Hematopoietic multipotent progenitor cell (in vitro differentiated cells): ENCODE measurements around the gene TMEM52B.

- CAGE, long polyA plus RNA: no peak
Observed at GRCh38 chr12:8658452-8658806, 4.2 kb downstream of the MFAP5 start.

GRCh38 chr12:8696775-8697011, 1.1 kb upstream of the RIMKLB start:
- CAGE, long polyA plus RNA: no peak

DNA sequence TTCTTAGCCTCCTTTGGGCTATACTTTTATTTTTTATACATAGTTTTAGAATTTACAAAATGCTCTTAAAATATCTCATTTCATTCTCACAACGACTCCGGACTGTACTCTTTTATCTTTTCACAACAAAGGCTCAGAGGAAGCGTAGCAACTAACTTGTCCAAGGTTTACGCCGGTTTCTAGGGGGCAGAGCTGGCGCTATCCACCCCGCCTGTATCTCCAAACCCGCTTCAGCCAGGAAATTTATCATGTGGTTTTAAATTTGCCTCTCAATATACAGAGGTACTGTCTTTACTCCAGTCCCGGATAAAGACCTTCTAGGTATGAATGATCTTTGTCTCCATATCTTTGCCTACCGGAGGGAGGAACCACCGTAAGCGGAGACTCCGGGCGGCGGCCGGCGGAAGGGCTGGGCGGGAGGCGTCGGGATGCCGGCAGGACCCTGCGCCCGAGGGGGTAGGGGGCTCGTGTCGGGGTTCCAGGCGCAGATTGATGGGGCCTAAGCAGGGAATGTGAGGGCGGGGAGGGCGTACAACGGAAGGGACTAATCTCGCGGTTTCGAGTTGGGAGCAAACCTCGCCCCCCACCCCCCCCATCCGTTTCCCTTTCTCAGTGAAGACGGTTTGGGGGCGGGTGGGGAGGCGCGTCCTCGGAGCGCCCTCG, 648 bp upstream of the RIMKLB start:
- CAGE, long polyA plus RNA: no peak

GRCh38 chr12:8926882-8927660, 12.8 kb downstream of the PHC1 start:
- CAGE, long polyA plus RNA: start-site peak on the plus strand at chr12:8926900-8927388, 17 reads

DNA sequence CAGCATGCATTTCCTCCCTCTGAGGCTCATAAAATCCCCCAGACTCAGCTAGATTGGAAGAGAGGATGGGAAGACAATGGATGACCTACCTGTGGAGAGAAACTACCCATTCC, 50.1 kb downstream of the A2M start:
- CAGE, long polyA plus RNA: no peak

GRCh38 chr12:9103330-9104229, 12.1 kb downstream of the A2M start:
- CAGE, long polyA plus RNA: no peak

- CAGE, long polyA plus RNA: no peak
Observed at GRCh38 chr12:9113123-9113775, 2.5 kb downstream of the A2M start.

- CAGE, long polyA plus RNA: no peak
Observed at GRCh38 chr12:9117268-9117792, 1.6 kb upstream of the A2M start.

DNA sequence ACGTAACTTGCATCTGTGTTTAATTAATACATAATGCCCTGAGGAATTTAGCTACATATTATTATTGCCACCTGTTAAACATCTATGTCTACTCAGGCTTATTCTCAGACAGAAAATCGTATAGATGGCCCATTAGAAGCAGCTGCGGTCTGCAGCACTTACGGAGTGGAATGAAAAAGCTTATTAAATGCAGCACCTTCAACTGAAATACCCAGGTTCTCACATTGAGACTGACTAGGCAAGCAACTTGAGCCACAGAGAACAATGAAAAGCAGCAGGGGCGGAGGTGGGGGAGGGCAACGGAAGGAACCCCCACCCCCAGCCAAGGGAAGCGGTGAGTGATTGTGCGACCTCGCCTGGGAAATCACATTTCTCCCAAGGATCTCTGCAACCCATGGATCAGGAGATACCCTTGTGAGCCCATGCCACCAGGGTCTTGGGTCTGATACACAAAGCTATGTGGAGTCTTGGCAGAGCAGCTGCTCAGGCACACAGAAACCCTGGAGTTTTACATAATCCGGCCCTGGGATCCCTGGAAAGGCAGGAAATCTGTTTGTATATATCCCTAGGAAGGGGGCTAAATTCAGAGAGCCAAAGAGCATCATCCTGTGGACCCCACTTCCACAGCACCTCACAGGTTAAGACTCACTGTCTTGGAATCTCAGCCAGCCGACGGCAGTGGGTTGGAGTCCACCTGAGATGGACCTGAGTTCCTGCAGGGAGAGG, 38.1 kb downstream of the PZP start:
- CAGE, long polyA plus RNA: no peak

GRCh38 chr12:9239810-9240780, 31.9 kb upstream of the PZP start:
- CAGE, long polyA plus RNA: no peak

DNA sequence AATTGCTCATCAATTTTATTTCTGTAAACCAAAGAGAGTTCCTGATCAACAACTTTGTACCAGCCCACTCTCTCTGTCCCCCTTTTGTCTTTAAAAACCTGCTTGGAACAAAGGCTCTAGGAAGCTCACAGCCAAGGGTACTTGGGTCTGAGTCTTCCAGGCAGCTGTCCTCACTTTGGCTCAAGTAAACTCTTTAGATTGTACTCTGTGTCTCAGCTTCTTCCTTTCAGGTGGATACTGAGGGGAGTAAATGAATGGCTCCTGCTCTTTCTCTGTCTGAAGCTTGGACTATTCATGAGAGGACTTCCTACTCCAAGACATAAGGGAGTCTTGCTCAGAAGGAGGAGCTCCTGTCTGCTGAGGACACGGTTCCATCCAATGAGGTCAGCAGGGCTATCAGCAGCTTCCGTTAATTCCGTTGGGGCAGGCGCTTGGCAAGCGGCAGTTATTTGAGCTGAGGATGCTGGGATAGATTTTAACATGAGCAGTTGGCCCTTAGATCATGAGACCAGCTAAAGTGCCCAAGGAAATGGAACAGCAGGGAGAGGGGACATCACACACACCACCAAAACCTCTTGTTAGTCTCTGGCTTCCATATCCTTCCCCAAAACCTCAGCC, 138.5 kb upstream of the PZP start:
- CAGE, long polyA plus RNA: no peak

GRCh38 chr12:9447297-9447728, 160.4 kb downstream of the KLRB1 start:
- CAGE, long polyA plus RNA: no peak

GRCh38 chr12:9567106-9567640, 40.5 kb downstream of the KLRB1 start:
- CAGE, long polyA plus RNA: no peak

DNA sequence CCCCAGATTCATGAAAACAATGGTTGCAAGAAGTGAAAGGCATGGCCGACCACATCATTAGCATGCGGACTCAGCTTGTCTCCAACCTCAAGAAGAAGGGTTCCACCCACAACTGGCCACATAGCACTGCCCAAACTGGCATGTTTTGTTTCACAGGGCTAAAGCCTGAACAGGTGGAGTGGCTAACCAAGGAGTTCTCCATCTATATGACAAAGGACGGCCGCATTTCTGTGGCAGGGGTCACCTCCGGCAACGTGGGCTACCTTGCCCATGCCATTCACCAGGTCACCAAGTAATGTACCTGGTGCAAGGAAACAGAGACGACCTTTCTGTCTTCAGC, 26.8 kb upstream of the CLEC2D start:
- CAGE, long polyA plus RNA: no peak

- CAGE, long polyA plus RNA: no peak
Observed at GRCh38 chr12:9731286-9731787, 29.4 kb downstream of the CD69 start.

GRCh38 chr12:9773239-9774067, 12.8 kb upstream of the CD69 start:
- CAGE, long polyA plus RNA: no peak

GRCh38 chr12:9854165-9854875, 14.8 kb downstream of the CLEC2B start:
- CAGE, long polyA plus RNA: no peak

DNA sequence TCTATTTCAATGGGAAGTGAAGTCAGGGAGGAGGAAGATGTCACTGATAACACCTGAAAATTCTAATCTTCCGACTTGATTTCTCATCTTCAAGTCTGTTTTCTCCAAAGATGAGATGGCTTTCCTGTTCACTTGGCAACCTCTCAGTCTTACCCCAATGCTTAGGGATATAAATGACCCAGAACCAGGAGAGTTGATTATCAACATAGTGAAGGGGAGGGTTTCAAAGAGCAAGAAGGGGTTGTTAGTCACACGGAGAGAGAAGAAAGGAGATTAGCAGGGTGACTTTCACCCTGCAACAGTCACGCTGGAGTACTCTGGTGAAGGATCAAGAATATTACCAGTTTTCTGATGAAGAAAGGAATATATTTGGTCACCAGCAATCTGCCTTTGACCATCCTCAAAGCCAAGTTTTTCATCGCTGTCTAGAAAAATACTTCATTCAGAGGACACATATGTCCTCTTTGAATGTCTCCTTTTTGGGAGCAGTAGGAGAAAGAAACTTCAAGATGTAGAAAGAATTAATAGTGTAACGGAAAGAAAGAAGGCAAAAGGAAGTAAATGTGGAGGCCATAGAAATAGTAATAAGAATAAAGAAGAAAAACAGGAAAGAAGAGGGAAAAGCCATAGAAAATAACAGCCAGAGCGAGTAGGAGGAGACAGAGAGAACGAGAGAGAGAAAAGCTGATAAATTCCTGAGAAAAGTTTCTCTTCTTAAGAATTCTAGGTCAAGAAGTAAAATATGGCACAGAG, at the start of gene TMEM52B:
TSS of gene TMEM52B (plus strand) at position 271 of the 753 bp plus-strand sequence.
- CAGE, long polyA plus RNA: no peak

DNA sequence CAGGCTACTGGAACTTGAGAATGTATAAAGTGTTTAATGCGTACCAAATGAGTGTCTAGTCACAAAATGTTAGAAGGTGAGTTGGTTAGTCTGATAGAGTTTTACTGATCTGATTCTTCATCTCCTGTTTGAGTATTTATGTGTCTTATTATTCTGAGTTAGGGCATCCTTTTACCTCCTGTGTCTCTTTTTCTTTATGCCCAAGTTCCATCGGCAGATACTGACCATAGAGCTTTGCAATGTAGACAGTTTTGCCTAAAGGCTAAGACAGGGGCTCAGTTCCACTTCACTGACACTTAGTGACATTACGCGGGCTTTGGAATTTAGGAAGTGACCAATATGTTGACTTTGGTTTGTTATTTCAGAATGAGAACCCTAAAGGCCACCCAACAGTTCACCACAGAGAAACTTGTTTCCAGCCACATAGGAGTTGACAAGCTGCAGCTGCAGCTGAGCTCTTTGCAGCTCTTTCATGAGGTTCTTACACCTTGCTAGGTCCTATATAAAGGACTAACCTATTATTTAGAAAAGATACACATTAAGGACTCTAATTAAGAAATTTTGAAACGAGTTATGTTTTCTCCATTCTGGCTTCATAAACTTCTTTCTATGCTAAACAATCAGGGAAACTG, 18.7 kb upstream of the KLRD1 start:
- CAGE, long polyA plus RNA: no peak

GRCh38 chr12:10394309-10395174, 4.7 kb upstream of the KLRK1 start:
- CAGE, long polyA plus RNA: no peak